Mammary microvascular endothelial cell (primary cell): ENCODE data around the gene PTPN1.

DNA sequence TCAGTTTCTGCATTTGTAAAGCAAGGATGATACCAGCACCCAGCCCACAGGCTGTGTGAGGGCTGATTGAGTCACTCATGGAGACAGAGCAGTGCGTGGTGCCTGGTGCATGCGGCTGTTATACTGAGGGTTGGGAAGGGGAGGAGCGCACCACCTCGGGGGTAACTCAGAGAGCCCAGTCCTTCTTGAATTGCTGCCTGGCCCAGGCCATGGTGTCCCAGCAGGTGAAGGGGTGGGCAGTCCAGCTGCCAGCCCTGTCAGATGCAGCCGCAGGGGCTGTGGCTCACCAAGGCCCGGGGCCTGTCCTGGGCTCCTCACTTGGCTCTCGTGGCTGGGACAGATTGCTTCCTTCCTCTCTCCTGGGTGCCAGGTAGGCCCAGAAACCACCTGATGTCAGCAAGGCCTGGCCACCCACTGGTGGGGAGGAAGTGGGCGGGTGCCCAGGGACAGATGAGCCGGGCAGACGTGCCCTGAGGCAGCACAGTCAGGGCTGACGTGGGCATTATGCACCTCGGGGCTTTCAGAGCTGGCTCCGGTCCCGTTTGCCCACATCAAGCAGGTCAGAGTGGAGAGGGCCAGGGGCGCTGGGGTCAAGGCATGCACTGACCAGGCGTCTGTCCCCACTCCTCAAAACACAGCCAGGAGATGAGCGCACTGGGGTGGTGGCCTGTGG, 133.4 kb upstream of the PTPN1 start:
- RAMPAGE, long total RNA: no peak

- RAMPAGE, long total RNA: no peak
Observed at GRCh38 chr20:50386398-50387074, 123.6 kb upstream of the PTPN1 start.

DNA sequence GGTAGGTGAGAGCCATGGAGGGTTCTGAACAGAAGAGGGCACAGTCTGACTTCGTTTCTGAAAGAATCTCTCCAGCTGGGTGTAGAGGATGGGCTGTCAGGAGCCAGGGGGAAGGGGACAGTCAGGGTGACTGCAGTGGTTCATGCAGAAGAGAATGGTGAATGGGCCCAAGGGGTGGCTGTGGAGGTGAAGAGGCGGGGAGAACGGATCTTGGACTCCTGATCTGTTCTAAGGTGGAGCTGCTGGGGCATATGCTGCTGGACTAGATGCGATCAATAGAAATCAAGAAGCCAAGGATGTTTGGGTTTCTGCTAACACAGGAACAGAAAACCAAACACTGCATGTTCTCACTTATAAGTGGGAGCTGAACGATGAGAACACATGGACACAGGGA, 109.6 kb upstream of the PTPN1 start:
- RAMPAGE, long total RNA: no peak

DNA sequence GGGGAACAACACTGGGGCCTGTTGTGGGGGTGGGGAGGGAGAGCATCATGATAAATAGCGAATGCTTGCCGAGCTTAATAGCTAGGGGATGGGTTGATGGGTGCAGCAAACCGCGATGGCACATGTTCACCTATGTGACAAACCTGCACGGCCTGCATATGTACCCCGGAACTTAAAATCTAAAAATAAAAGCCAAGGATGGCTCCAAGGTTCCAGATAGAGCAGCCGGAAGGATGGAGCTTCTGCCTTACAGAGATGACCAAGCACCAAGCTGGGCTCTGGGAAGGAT, 109.3 kb upstream of the PTPN1 start:
- RAMPAGE, long total RNA: no peak

DNA sequence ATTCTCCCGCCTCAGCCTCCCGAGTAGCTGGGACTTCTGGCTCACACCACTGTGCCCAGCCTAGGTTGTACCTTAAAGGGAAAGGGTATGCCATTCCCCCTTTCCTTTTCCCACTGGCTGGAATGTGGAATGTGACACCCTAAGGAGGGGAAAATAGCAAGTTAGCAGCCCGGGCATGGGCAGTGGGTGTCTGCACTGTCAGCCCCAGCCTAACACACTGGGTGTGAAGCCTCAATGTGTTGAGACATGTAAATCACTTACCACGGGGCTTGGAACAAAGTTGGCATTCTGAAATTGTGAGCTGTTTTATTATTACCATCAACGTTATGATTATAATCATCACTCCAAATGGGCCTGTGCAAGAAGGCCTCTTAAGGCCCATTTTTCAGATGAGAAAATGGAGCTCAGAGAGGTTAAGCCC, 80.7 kb upstream of the PTPN1 start:
- RAMPAGE, long total RNA: no peak

DNA sequence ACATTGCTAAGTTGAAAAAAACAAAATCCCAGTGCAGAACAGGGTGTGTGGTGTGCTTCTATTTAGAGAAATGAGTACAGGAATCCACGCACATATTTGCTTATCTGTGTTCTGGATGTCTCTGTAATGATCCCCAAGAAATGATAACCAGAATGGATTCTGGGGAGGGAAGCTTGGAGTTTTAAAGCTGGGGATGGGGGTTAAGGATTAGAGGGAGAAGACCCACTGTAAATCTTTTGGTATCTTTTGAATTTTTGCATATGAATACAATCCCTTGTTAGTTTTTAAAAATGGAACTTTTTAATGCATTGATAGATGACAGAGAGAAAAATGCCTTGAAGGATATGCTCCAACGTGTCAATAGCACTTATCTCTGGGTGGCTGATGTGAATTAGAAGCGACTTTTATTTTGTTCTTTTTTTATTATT, 47.6 kb upstream of the PTPN1 start:
- RAMPAGE, long total RNA: no peak

- RAMPAGE, long total RNA: no peak
Observed at GRCh38 chr20:50470369-50470843, 39.8 kb upstream of the PTPN1 start.

DNA sequence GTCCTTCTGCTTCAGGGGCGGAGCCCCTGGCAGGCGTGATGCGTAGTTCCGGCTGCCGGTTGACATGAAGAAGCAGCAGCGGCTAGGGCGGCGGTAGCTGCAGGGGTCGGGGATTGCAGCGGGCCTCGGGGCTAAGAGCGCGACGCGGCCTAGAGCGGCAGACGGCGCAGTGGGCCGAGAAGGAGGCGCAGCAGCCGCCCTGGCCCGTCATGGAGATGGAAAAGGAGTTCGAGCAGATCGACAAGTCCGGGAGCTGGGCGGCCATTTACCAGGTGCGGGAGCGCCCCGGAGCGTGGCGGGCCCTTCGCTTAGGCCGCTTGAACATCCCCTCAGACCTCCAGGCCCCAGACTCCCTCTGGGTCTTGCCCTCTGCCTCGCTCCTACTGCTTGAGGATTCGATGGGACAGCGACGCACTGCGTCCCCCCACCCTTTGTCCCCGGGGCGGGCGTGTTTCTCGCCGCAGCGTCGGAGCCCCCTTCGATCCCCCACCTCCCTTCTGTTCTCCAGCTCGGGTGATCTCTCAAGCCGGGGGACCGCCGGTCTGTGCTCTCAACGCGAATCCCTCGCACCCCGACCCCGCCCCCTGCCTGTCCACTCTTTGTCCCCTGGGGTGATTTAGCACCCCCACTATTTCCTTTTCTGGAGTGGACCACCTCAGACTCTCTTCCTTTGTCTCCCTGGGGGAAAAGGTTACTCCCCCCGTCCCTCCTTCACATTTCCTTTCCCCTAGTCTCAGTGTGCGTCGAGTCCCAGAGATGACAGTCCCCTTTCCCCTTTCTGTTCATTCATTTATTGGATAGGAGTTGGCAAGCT, at the start of gene PTPN1:
TSS of gene PTPN1 (plus strand) at position 65 of the 814 bp plus-strand sequence.
- RAMPAGE, long total RNA: start-site peak on the plus strand centred at position 93 of the sequence, 58 bp wide, 2,529 and 1,243 reads in 2 replicates

GRCh38 chr20:50511133-50511555, 961 bp downstream of the PTPN1 start:
- RAMPAGE, long total RNA: no peak

DNA sequence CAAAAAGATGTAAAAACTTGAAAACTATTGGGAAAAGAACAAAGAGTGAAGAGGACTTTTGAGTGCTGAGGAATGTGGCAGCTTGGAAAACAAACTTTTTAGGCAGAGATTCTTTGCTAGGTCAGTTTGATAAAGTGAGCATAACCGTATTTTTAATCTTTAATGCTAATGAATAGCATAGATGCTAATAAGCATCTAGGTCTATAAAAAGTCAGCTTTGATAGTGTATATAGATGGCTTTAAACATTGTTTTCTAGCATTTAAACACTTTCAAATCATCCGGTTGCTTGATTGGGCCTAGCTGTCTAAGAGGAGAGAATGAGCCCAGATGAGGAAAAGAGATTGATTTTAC, 2.8 kb downstream of the PTPN1 start:
- RAMPAGE, long total RNA: no peak

GRCh38 chr20:50583114-50584264, 73.3 kb downstream of the PTPN1 start:
- RAMPAGE, long total RNA: no peak

DNA sequence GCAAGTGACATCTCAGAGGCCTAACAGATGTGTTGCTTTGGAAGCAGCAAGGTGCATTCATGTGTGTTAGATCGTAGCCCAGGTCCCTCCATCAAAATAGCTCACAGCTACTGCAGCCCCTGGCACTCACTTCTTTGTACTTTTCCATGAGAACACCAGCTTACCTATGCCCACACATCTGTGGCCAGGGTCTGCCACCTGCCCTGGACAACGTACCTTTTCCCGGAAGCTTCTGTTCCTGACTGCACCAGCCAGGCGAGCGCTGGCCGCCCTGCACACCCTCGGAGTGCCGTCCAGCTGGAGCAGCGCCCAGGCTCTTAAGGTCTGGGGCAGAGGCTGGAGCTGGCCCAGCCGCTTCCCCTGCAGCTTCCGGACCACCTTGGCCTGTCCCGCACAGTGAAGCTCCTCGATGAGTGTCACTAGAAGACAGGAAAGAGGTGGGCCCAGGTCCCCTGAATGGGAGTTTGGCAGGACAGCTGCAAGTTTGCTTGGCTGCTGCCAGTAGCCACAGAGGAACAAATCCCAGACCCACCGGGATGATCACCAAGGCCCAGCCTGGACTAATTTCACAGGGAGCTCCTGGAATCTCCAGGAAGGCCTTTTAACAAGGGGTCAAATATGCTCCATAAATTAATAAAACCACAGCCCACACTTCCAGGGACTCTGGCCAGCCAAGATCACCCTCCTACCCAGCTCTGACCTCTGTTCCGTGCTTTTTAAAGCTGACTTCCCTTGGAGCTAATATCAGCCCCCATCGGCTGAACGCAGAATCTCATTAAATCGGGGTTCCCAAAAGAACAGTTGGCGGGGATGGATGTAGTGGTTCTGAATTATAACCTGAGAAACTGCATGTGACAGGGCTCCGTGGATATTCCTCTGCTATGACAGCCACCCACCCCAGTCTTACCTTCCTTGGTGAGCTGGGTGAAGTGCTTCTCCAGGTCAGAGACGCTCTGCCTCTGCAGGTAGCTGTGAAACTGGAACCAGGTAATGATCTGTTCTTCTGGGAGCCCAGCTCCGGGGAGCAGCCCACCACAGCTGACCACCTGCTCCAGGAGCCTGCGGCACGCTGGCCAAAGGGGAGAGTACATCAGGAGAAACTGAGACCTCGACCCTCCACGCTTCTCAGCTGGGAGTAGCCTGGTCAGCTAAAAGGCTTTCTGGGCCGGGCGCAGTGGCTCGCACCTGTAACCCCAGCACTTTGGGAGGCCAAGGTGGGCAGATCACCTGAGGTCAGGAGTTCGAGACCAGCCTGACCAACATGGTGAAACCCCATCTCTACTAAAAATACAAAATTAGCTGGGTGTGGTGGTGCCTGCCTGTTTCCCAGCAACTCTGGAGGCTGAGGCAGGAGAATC, 82.4 kb downstream of the PTPN1 start:
- RAMPAGE, long total RNA: no peak

- RAMPAGE, long total RNA: no peak
Observed at GRCh38 chr20:50660228-50660878, 31.0 kb downstream of the RIPOR3 start.

GRCh38 chr20:50689286-50689770, 2.0 kb downstream of the RIPOR3 start:
- RAMPAGE, long total RNA: no peak

- RAMPAGE, long total RNA: no peak
Observed at GRCh38 chr20:50707507-50707910, 16.2 kb upstream of the RIPOR3 start.

DNA sequence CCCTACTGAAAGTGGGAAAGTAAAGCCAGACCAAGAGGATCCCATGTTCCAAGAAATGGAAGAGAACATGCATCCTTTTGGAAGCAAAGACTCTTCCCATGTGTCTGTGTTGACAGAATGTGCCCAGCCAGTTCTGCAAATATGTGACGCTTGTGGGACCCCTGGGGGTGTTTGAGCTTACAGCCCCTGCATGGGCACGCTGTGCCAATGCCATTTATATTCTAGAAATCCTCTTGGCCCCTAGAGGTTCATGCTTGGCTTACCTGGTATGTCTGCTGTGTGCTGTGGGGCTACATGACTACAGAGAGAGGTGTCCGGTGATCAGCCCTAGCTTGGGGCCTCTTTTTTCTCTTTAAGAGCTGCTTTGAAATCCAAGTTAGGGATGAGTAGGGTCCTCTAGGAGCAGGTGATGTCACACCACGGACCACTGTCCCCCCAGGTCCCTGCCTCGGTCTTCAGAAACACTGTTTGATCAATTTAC, 26.4 kb downstream of the BCAS4 start:
- RAMPAGE, long total RNA: no peak

DNA sequence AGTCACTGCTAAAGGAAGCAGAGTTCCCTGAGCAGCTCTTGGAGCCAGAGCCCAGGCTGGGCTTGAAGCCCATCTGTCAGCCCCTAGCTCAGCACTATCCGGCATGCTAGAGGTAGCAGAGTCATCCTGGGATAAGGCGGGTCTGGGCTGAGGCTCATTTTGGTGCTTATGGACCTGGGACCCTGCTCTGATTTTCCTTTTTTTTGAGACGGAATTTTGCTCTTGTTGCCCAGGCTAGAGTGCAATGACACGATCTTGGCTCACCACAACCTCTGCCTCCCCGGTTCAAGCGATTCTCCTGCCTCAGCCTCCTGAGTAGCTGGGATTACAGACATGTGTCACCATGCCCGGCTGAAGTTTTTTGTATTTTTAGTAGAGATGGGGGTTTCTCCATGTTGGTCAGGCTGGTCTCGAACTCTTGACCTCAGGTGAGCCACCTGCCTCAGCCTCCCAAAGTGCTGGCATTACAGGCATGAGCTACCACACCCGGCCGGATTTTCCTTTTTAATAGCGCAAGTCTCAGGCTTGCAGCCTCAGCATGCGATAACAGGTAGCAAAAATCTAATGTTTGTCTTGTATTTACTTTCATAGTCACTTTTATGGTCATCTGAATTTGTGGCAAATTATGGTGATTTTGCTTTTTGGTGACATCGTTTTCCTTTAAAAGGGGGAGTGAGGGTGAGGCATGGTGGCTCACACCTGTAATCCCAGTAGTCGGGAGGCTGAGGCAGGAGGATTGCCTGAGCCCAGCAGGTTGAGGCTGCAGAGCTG, 45.9 kb downstream of the ADNP start:
- RAMPAGE, long total RNA: no peak

GRCh38 chr20:50892098-50893456, 38.7 kb downstream of the ADNP start:
- RAMPAGE, long total RNA: no peak

DNA sequence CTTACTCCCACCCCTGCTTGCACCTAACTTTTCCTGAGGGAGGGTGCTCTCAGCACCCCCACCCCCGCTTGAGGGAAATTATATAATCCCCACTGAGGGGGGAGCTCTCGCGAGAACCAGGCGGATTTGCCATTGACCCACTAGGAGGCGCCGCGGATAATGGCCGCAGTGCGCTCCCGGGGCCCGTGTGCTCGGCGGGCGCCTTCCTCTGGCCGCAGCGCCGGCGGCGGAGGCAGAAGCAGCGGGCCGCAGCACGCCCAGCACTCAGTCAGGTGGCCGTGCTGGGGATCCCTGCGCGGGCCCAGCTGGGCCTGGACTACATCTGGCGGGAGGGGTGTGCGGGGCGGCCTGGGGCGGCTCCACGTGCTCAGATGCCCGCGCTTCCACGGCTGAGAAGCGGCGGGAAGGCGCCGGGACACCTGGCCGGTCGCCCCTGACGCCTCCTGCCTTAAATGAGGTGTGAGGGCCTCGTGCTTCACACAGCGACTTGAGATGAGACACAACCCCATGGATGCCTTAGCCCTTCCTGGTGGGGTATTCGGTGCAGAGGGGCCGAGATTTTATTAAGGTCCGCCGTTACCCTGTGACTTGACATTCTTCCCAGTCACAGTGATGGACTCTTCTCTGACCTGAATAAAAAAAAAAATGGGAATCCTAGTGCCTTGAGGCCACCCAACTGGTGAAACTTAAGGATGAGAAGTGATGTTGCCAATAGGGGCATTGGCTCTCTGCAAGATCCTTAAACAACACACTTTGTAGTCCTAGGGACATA, 499 bp upstream of the ADNP start:
- RAMPAGE, long total RNA: no peak

DNA sequence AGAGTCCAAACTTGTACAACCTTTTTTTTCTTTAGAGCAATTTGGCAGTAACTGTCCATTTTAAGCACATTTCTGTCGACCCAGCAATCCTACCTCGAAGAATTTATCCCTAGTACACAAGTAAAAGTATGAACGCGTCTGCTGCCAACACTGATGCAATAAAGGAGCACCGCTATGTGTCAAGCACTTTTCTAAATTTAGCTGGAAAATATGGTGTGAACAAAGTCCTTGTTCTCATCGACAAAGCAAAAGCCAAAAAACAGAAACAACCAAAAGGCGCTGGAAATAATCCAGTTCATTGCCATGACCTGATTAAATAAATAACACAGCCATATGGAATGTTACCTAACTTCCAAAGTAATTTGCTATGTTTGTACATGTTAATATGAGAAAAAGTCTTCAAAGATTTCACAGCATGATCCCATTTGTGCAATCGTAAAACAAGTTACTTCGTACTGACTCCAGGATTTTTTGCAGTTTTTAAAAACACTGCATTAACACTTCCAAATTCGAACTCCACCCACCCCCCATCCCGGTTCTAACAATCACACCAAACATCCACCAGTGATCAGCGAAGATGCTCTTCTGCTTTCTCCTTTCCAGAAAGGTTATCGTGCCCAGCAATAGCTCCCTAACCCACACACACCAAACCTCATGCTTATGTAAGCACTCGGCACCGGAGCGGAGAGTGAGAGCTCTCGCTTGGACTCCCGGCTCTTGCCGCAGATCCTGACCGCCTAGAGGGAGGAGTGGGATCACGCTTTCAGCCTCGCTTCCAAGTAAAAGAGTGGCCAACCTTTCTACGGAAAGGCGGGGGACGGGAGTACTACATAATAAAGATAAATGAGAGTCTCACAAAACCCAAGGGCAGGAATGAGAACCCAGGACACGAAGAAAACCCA, 785 bp downstream of the DPM1 start:
- RAMPAGE, long total RNA: no peak